Prostate gland (tissue), 2 donors: ENCODE measurements around the genes CRX, RUVBL2, CGB3 and CGB7.

DNA sequence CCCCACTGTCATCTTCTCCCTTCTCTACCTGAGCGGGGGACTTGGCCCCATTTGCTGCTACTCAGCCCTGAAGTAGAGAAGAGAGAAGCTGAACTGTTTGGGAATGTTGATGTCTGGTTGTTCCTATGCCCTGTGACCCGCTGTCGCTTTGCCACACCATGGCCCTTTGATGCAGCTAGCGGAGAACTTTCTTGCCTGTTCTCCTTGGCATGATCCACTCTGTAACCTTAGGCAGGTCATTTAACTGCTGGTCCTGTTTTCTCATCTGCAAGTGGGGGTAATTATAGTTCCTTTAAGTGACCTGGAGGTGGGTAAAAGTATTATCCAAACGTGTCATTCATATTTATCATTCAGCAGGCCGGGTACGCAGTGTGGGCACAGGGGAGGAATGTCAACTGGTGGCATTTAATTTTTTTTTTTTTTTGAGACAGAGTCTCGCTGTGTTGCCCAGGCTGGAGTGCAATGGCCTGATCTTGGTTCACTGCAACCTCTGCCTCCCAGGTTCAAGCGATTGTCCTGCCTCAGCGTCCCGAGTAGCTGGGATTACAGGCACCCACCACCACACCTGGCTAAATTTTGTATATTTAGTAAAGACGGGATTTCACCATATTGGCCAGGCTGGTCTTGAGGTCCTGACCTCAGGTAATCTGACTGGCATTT lies 2.7 kb downstream of the BICRA start:
- PRO-cap = no peak
- RAMPAGE, long total RNA, 2 experiments = no peak in any of the 2 experiments

- PRO-cap = no peak
- RAMPAGE, long total RNA, 2 experiments = start-site peak on the plus strand in 1 of 2 experiments, at chr19:47623579-47623788 at its widest, 6 reads per replicate
These were observed 14.5 kb downstream of the BICRA start for GRCh38 chr19:47623320-47623904.

GRCh38 chr19:47625311-47626109 lies 16.6 kb downstream of the BICRA start:
- PRO-cap = no peak
- RAMPAGE, long total RNA, 2 experiments = start-site peak on the plus strand in 1 of 2 experiments, at chr19:47625871-47626064 at its widest, 6 reads per replicate

DNA sequence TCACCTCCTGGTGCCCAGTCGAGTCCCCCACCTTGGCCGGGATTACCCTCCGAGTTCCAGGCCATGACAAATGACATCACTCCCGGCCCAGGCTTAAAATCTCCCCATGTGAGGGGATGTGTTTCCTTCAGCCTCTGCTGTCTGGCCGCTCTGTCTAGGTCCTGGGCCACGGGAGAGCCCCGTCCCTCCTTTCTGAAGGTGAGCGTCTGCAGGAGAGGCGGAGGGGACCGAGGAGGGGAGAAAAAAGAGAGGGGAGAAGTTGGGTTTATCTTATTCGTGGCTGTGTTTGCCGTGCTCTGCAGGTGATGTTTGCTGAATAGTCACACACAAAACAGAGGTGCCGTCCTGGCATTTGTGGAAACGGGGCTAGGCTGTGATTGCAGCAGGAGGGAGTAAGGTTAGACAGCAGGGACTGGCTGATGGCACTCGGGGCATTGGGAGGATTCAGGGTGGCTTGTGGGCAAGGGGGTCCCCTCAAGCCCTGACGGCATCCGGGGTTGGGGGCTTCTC lies at the start of gene CRX:
Gene CRX, plus strand, starts transcription at position 125 of the 510 bp plus-strand sequence.
- PRO-cap = no peak
- RAMPAGE, long total RNA, 2 experiments = no peak in any of the 2 experiments

DNA sequence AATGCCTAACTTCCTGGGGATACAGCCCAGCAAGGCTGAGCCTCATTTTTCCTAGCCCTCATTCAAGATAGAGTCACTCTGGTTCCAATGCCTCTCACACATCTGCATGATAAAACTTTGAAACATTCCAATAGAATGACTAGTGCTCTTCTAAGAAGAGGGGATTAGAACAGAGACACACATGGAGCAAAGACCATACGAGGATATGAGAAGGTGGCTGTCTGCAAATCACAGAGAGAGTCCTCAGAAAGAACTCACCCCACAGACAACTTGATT lies 20.7 kb upstream of the CABP5 start:
- PRO-cap = no peak
- RAMPAGE, long total RNA, 2 experiments = no peak in any of the 2 experiments

GRCh38 chr19:48382408-48383578 lies 8.6 kb downstream of the KDELR1 start:
- PRO-cap = no peak
- RAMPAGE, long total RNA, 2 experiments = no peak in any of the 2 experiments

DNA sequence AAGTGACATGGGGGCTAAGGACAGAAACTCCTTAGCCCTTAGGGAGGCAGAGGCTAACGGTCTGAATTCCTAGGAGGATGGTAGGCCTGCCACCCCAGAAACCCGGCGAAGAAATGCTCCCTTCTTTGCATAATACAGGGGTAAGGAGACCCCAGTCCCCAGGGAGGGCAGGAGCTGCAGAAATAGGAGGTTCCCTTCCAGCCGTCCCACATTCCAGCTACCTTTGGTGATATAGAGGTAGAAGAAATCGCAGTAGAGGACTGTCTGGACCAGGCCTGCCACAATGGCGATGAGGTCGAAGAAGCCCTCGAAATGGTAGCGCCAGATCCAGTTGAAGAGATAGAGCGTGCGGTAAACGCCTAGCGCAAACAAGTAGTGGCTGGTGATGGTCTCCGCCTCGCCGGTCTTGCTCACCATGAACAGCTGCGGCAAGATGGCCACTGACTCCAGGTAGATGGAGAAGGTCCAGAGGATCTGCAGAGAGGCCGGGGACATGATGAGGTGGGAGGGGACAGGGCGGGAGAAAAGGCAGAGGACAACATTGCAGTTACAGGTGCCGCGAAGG lies 7.3 kb downstream of the KDELR1 start:
- PRO-cap = no peak
- RAMPAGE, long total RNA, 2 experiments = no peak in any of the 2 experiments

GRCh38 chr19:48415293-48415621 lies 21.8 kb downstream of the GRIN2D start:
- PRO-cap = no peak
- RAMPAGE, long total RNA, 2 experiments = no peak in any of the 2 experiments

GRCh38 chr19:48553638-48554119 lies 1.7 kb downstream of the SULT2B1 start:
- PRO-cap = no peak
- RAMPAGE, long total RNA, 2 experiments = no peak in any of the 2 experiments

DNA sequence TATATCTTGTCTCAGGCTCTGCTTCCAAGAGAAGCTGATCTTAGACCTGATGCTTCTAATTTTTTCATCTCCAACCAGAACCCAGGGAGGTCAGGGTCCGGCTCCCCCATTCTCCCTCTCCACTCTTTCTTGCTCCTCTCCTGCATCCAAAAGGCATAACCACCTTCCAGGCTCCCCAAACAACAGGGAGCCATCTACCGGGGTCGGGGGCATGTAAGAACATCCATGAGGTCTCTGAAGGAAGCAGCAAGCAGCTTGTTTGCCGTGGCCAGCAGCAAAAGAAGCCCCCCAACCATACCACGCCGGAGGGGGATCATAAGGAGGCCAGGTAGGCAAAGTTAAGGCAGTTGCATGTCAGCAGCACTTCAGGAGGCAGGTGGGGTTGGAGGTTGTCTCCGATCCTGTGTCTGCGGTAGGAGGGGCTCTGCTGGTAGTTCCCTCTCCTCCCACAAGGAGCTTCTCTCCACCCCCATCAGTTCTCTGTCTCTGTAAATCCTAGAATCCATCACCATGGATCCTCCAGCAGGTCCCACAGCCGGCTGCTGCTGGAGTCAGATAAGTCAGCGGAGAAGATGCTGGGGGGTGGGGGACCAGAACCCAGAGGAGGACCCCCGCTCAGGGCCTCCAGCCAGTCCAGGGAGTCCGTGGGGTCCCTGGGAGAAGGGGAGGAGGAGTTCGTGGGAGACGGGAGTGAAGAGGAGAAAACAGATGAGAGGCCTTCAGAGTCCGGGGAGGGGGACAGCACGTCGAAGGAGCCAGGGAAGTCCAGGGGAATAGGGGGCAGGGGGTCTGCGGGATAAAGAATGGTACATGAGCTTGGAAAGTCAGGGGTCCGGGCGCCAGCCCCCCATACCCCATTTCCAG lies 6.5 kb downstream of the MAMSTR start:
- PRO-cap = no peak
- RAMPAGE, long total RNA, 2 experiments = no peak in any of the 2 experiments

- PRO-cap = no peak
- RAMPAGE, long total RNA, 2 experiments = no peak in any of the 2 experiments
These were observed 9.2 kb downstream of the PLEKHA4 start for GRCh38 chr19:48859210-48859687.

GRCh38 chr19:48894953-48895279 lies 3.6 kb downstream of the TULP2 start:
- PRO-cap = no peak
- RAMPAGE, long total RNA, 2 experiments = no peak in any of the 2 experiments

GRCh38 chr19:48900515-48901432 lies 662 bp downstream of the NUCB1 start:
- PRO-cap = unidirectional peak, minus-strand start at chr19:48901260
- RAMPAGE, long total RNA, 2 experiments = no peak in any of the 2 experiments

- PRO-cap = no peak
- RAMPAGE, long total RNA, 2 experiments = no peak in any of the 2 experiments
These were observed 2.2 kb upstream of the FTL start for GRCh38 chr19:48962753-48963365.

DNA sequence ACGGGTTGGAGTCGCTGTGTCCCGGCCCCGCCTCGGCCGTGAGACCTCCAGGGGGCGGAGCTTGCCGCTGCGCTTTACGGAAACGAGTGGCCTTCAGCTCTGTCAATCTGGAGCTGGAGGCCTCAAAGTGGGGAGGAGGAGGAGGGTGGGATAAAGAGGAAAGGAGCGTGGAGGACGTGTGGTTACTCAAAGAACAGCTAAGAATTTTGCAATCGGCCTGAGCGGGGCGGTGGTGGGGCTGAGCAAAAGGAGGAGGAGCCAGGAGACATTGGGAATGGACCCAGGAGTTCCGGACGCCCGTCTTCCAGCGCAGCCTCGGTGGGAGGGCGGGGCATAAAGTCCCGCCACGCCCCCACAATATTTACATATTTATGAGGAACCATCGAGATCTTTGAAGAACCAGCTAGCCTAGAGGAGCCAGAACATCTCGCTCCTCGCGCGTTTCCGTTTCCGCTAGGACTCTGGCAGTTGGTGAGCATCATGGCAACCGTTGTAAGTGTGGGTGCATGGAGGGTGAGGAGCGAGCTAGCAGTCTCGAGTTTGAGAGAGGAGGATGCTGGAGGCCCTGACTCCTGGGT lies at the start of gene RUVBL2:
Gene RUVBL2, plus strand, starts transcription at position 456 of the 578 bp plus-strand sequence.
- PRO-cap = bidirectional peak, plus-strand start at position 102 of the sequence, minus-strand start outside the sequence; bidirectional peak, plus-strand start at position 394 of the sequence, minus-strand start at position 320 of the sequence
- RAMPAGE, long total RNA, 2 experiments = start-site peak on the plus strand in 1 of 2 experiments, centred at positions 89 to 462 of the sequence, 15 to 298 reads per replicate

GRCh38 chr19:49024082-49024504 lies at the start of gene CGB3:
Gene CGB3 (minus strand): TSS chr19:49024333.
- PRO-cap = no peak
- RAMPAGE, long total RNA, 2 experiments = no peak in any of the 2 experiments

- PRO-cap = bidirectional peak, plus-strand start at chr19:49057889, minus-strand start at chr19:49057774
- RAMPAGE, long total RNA, 2 experiments = no peak in any of the 2 experiments
These were observed at the start of gene CGB7 for GRCh38 chr19:49057524-49058122. Gene CGB7 (minus strand): TSS chr19:49057749.

- PRO-cap = no peak
- RAMPAGE, long total RNA, 2 experiments = no peak in any of the 2 experiments
These were observed 2.3 kb downstream of the LIN7B start for GRCh38 chr19:49116378-49116928.

- PRO-cap = unidirectional peak, minus-strand start at chr19:49120095; unidirectional peak, minus-strand start at chr19:49120123
- RAMPAGE, long total RNA, 2 experiments = no peak in any of the 2 experiments
These were observed 603 bp downstream of the PPFIA3 start for GRCh38 chr19:49119856-49120437.

DNA sequence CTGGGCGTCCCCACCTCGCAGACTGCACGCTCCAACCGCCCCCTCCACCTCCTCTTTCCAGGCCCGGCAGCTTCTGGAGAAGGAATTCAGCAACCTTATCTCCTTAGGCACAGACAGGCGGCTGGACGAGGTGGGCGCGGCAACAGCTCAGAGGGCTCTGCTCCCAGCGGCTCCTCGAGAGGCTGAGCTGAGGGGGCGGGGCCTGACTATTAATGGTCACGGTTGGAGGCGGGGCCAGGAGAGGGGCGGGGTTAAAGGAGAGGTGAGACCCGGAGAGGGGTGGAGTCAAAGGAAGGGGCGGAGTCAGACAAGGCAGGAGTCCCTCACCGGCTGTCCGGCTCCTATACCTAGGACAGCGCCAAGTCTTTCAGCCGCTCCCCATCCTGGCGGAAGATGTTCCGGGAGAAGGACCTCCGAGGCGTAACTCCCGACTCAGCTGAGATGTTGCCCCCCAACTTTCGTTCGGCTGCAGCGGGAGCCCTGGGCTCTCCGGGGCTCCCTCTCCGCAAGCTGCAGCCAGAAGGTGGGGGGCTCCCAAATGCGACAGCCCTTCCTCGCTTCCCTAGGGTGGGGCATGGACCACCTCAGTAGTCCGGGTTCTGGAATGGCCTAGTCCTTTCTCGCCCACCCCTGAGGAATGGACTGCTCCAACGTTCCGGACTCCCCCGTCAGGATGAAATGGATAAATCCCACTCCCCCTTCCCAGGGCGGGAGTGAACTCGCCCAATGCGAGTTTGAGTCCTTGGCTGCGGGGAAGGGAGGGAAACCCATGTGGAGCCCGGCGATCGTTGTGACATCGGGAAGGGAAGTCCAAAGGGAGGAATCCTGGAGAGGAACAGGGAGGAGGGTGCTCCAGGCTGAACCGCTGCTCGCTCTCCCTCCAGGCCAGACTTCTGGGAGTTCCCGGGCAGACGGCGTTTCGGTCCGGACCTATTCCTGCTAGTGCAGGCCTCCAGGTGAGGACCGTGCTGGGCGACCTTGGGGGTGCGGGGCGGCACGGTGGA lies 5.7 kb downstream of the HRC start:
- PRO-cap = bidirectional peak, plus-strand start at position 288 of the sequence, minus-strand start at position 184 of the sequence; unidirectional peak, plus-strand start at position 764 of the sequence
- RAMPAGE, long total RNA, 2 experiments = start-site peak on the plus strand in 2 of 2 experiments, centred at positions 293 to 353 of the sequence, 5 to 19 reads per replicate